Measurements from ENCODE around the genes NPFFR1 and SLC29A3.

DNA sequence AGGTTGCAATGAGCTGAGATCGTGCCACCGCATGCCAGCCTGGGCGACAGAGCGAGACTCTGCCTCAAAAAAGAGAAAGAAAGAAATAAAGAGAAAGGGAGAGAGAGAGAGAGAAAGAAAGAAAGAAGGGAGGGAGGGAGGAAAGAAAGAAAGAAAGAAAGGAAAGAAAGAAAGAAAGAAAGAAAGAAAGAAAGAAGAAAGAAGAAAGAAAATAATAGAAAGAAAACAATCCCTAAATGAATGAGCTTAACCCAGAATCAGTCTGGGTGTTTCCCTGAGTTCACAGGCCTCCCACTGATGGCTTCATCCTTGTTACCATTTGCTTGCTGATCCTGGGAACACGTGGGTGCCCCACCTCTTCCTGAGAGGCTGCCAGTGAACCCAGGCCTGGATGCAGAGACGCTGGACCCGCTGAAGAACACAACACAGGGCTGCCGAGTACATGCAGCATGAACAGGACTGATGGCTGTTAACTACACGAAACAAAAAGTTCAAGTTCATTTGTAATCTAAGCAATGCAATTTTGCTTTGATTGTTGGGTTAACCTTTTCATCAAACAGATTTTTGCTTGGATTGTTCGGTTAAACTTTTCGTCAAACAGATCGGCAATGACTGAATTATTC is 11.6 kb downstream of the NPFFR1 start:
- RRBS, result no CpG with 5 or more reads among the region's 12 CpGs

DNA sequence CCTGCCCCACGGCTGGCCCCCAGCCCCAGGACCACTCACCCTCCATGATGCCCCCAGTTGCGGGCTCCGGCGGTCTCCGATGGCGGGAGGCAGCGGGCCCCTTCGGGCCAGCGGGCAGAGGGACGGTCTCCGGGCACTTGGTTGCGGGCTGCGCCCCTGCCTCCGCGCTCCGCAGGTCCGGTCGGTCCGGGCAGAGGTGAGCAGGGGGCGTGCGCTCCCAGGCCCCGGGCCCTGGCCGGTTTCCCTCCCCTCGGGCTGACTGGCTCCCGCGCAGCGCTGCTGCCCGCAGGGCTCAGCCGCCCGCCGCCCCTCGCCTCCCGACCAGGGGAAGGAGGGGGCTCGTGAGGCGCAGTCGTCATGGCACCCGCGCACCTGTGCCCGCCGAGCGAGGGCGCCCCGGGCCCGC is at the start of gene NPFFR1:
Gene NPFFR1, minus strand, starts transcription at position 374 of the 406 bp plus-strand sequence.
- RRBS, result 94% methylated on average over 20 of the region's 44 CpGs

DNA sequence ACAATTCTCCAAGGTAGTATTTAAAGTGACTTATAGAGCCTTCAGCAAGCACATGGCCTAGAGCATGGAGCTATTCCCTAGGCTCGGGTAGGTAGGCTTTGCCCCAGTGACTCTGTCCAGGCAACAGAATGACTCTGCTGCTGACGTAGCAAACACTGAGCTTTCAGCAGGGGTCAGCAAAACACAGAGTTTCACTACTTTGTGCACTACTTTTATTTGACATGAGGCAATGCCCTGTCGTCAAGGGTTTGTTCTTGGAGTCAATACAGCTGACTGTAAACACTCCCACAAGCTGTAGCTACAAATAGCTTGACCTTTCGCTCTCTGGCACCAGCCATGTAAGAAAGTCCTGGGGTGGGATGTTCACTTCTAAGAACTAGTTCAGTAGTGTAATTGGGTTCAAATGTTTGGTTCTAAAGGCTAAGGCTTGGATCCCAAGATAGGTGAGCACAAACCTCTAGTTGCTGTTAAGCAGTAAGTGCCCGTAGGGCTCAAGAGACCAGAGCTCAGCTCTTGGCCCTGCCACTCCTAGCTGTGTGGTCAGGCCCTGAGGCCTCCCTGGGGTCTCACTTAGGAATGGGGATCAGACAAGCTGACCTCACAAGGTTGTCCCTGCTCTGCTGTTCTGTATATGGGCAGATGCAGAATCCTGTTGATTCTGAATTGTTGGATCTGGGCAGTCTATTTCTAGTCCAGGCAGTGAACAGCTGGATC is 10.8 kb downstream of the NODAL start:
- RRBS, result no CpG with 5 or more reads among the region's 5 CpGs

DNA sequence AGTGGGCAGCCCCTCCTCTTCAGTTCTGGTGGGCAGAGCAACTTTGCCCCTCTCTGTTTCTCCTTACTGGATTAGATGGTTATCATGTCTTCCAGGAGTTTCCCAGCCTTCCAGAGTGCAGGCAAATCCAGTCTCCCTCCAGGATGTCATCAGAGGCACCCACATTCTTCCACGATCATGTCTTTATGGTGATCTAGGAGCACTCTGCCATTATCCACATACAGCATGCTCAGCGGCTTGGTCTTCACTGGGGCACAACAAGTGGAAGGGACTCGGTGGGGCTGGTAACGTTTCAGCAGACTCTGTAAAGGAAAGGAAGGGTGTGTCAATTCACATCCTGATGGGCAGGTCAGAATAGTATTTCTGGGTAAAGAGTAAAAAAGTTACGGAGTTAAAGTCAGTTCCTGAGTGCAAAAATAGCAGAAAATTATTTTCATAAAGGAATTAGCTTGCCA is 8.7 kb downstream of the NODAL start:
- RRBS, result no CpG with 5 or more reads among the region's 5 CpGs

- RRBS, result no CpG with 5 or more reads among the region's 7 CpGs
Measured at GRCh38 chr10:70442250-70442872, 880 bp upstream of the NODAL start.

- RRBS, result no CpG with 5 or more reads among the region's 4 CpGs
Measured at GRCh38 chr10:70494266-70494648, 15.7 kb downstream of the PALD1 start.

DNA sequence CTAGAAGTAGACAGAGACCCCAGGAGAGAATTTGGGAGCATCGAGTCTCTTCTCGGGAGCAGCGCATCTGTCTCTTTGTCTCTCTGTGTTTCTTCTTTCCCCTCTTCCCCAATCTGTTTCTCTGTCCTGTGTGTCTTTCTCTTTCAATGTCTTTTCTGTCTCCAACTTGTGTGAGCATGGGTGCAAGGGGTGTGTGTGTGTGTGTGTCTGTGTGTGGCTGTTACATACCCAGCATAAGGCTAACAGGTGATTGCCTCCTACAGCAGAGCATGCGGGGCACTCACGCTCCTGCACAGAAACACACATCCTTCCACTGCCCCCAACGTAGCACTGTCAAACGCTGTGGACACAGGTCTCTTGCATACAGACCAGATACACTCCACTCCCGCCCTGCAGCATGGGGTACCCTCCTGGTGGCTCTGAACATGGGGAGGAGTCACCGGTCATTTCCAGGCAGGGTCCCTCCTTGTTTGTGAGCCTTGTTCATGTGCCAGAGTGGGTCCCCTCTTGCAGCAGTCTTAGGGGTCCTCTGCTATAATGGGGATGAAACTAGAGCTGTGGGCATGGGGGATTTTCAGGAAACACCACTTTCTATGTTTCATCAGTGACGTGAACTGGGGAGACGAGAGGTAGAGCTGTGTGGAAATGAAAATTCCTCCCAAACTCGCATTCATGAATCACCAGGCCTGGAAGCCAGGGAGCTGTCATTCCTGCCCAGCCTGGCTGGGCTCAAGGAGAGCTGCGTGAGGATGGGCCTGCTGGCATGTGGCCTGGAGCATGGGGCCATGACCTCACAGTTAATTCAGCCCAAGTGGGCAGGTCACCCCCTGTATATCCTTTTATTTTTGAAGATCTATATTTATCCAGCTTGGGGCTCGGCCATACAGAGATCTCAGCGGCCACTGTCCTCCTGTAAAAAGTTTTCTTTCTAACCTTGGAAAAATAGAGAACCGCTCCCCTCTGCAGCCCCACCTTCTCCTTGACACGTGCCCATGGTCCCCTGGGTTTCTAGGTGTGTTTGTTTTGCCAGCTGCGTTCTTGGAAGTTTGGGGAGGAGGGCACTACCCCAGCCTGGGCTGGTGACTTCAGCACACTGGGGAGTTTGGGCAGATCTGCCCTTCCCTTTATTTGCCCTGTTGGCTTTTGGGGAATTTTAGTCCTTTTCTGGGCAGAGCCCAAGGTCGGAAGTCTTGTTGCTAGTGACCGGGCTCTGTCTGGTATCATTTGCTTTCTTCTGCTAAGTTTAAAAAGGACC is 1.2 kb downstream of the ADAMTS14 start:
- RRBS, result no CpG with 5 or more reads among the region's 20 CpGs

- RRBS, result 97% methylated on average over 1 of the region's 7 CpGs
Measured at GRCh38 chr10:70833151-70834163, 17.7 kb downstream of the SGPL1 start.

DNA sequence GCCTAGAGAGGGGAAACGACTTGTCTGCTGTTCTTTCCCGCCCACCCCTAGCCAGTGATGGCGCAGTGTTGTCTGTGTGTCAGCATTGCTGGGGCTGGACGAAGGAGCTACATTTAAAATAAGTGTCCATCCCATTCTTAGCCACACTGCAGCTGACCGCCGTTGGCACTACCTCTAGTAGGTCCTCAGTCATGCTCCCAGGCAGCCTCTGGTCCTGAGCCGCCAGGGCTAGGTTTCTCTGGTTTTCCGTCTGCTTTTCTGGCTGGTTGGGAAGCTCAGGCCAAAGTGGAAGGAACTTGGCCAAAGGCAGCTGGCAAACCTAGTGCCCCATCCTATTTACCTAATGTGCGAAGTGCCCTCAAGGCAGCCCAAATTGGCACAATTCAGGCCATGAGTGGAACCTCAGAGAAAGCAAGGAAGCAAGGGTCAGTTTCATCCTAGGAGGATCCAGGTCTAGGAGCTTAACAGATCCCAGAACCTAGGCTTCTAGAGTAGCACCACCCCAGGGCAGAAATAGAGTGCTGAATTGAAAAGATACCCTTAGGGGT is 1.8 kb downstream of the PCBD1 start:
- RRBS, result no CpG with 5 or more reads among the region's 9 CpGs

DNA sequence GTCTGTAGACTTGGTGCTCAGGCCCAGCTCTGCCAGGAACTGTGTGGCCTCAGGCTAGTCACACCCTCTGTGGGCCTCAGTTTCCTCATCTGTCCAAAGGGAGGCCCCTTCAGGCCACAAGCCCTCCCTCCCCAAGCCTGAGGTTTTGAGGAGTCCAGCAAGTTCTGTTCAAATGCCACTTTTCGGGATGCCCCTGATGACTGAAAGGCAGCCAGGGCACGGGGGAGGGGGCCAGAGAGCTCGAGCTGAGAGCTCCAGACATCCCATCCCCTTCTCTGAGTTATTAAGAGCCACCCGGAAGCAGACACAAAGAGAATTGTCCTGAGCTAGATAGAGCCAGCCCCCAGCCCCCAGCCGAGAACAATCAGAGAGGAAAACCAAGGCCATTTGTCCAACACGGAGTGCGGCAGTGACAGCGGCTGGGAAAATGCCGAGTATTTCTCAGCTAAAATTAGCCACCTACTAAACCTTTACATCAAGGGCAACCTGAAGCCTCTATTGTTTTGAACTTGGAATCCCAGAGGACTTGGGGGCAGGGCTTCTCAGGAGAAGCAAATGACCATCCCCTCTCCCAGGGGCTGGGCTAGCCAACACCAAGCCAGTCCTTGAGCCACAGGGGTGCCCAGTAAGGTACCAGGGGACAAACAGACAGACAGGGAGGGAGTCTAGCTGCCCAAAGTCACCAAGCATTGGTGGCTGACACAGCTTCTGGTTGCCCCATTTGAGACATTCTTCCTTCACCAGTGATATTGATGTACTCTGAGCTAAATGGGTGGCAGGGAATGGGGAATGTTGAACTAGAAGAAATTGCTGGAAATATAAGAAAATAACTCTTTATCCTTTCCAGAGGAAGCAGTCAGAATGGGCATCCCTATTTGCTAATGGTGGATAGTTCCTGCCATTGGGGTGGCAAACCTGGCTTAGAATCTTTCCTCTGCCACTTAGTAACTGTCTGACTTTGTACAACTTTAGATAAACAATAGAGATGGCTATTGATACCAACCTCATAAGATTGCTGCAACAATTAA is 51.2 kb downstream of the UNC5B start:
- RRBS, result no CpG with 5 or more reads among the region's 9 CpGs

GRCh38 chr10:71318704-71319846 is at the start of gene SLC29A3:
TSS of gene SLC29A3 (plus strand) at chr10:71319259.
- RRBS, result 2% methylated on average over 35 of the region's 72 CpGs

DNA sequence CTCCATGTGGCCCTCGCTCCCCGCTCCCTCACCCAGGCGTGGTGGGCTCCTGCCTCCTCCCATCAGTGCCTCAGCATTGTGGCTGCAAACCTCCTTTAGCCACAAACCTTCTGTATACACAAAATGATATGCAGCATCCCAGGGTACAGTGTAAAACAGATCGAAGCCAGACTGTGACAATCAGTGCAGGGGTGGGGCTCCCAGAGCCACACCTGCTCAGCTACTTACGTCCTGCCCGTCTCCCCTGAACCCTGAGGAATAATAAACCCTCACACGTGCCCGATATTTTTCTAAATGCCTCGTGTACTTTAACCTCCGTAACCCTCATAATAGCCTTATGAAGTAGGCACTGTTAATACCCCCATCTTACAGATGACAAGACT is 7.2 kb upstream of the C10orf105 start:
- RRBS, result no CpG with 5 or more reads among the region's 10 CpGs

GRCh38 chr10:71727191-71727713 is 7.7 kb upstream of the C10orf105 start:
- RRBS, result 91% methylated on average over 2 of the region's 10 CpGs

GRCh38 chr10:71727714-71728874 is 8.5 kb upstream of the C10orf105 start:
- RRBS, result no CpG with 5 or more reads among the region's 10 CpGs

- RRBS, result no CpG with 5 or more reads among the region's 5 CpGs
Measured at GRCh38 chr10:71741158-71741708, 21.7 kb upstream of the C10orf105 start.

DNA sequence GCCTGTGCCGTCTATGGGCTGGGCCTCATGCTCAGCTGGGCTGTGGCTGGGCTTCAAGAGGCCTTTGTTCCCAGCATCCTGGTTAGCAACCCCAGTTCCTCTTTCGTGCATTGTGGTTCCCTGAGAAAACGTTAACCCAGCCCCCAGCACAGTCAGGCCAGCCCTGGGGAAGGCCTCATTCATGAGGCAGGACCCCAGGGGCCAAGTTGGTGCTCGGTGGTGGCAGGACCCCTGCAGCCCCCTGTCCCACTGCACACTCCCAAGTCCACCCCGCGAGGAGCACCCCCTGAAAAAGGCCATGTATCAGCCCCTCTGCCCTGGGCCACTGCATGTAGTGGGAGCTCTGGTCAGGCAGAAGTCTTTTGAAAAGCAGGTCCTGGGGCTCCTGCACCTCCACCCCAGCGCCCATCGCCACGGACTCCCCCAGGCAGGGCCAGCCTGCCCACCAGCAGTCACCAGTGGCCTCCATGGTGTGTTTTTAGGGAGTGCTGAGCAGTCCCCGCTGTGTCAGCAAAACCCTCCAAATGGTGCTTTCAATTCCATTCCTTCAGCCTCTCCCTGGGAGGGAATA is 25.3 kb downstream of the VSIR start:
- RRBS, result no CpG with 5 or more reads among the region's 10 CpGs

GRCh38 chr10:71749673-71750159 is 23.6 kb downstream of the VSIR start:
- RRBS, result no CpG with 5 or more reads among the region's 3 CpGs

GRCh38 chr10:71750160-71750982 is 22.9 kb downstream of the VSIR start:
- RRBS, result no CpG with 5 or more reads among the region's 18 CpGs

DNA sequence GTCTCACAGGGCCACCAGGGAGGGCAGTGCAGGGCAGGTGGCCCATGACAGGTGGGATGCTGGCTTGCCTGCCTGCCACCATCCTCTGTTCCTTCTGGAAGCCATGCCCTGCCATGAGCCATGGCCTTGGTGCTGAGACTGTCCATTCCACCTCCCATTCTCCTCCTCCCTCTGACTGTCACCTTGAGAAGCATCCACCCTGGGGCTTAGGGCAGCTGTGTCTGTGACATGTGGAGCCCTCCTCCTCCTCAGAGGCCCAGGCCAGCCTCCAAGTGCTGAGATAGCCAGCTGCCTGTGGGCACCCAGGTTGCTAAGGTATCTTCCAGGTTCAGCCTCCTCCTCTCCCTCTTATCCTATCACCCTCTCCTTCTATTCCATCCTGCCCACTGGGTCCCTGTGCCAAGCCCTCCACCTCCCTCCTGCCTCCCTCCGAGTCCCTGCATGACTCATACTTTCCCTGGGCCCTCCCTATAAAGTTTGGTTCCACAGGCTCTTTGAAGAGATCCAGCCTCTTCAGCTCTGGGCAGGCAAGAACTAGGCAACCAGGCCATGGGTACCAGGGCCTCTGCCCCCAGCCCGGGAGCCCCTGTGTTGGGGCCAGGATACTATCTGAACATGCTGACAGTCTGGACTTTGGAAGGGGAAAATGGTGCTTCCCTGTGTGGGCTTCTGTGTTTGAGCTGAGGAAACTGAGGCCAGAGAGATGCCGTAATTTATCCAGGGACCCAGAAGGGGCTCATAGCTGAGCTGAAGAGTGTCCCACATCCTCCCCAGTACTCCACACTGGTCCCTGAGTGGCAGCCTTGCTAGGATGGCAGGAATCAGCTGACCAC is 1.2 kb downstream of the VSIR start:
- RRBS, result no CpG with 5 or more reads among the region's 3 CpGs

- RRBS, result no CpG with 5 or more reads among the region's 6 CpGs
Measured at GRCh38 chr10:71772847-71773308, 442 bp downstream of the VSIR start.

Data from Ishikawa (cell line).